Aorta (tissue), 1 donor: Measurements from ENCODE around the gene ARRDC4.

DNA sequence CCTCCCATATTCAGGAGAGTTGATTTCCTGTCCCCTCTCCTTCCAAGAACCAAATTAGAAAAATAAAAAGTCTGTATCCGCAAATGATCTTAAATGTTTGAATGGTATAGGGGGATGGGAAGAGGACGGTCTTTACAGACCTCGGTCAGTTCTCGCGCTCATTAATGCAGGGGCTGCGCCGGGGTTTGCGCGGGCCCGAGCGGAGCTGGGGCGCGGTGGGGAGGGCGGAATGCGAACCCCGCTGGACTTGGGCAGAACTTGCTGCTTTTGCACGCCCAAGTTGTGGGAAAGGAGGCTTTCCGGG is 10.9 kb downstream of the NR2F2 start:
- PRO-cap, result no peak

GRCh38 chr15:96341799-96342507 is 11.5 kb downstream of the NR2F2 start:
- PRO-cap, result no peak

- PRO-cap, result no peak
Measured at GRCh38 chr15:96350502-96350761, 19.9 kb downstream of the NR2F2 start.

DNA sequence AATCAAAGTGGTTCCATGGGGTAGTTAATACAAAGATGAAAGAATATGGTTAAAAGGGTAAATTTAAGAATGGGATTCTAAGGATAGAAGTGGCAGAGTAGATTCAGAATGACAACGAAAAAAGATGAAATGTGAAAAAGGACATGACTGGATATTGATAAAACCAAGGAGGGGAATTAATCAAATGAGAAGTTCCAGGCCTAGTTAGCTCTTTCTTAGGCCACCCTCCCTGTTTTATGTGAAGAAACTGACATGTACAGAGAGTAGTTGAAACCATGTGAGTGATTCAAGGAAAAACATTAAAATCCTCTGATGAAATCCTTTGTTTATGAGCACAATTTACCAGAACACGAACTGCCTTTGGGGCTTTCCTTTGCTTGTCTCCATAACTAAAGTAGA is 558.1 kb downstream of the NR2F2 start:
- PRO-cap, result no peak

- PRO-cap, result no peak
Measured at GRCh38 chr15:97177171-97177617, 783.3 kb upstream of the ARRDC4 start.

DNA sequence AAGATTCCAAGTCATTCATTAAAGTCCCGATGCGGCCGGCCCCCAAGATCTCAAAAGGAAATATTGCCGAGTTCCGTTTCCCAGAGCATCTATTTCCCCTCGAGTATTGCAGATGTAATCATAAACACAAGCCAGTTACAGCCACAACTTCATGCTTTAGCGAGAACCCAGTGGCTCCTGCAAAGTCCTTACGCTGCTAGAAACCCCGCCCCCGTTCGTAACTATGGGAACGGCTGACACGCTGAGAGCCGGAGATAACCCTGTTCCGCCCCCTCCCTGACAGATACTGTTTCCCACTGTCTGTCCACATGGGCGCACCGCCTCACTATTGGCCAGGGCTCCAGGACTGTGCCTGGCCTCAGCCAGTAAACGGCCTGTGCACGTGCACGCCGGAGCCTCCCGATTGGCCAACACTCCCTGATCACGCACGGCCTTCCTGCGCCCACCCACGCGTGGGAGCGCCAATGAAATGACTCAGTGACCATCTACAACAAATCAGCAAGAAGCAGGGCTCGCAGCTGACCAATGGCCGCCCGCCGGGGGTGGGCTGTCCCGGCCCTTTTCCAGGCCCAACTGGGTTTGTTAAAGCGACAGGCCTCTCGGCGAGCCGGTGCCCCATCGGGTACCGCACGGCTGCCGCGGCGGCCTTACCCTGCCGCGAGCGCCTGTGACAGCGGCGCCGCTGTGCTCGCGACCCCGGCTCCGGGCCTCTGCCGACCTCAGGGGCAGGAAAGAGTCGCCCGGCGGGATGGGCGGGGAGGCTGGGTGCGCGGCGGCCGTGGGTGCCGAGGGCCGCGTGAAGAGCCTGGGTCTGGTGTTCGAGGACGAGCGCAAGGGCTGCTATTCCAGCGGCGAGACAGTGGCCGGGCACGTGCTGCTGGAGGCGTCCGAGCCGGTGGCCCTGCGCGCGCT is at the start of gene ARRDC4:
Gene ARRDC4 (plus strand): TSS at position 590 of the 912 bp plus-strand sequence.
- PRO-cap, result unidirectional peak, minus-strand start at position 57 of the sequence

DNA sequence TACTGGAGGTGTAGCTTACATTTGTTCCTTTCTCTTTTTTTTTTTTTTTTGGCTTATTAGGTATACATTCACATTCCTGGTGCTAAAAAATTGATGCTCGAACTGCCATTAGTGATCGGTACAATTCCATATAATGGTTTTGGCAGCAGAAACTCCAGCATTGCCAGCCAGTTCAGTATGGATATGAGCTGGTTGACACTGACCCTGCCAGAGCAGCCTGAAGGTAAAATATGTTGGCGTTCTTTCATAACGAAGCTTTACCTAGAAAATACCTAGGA is 9.3 kb downstream of the ARRDC4 start:
- PRO-cap, result no peak

- PRO-cap, result no peak
Measured at GRCh38 chr15:97978579-97979159, 18.2 kb downstream of the ARRDC4 start.

DNA sequence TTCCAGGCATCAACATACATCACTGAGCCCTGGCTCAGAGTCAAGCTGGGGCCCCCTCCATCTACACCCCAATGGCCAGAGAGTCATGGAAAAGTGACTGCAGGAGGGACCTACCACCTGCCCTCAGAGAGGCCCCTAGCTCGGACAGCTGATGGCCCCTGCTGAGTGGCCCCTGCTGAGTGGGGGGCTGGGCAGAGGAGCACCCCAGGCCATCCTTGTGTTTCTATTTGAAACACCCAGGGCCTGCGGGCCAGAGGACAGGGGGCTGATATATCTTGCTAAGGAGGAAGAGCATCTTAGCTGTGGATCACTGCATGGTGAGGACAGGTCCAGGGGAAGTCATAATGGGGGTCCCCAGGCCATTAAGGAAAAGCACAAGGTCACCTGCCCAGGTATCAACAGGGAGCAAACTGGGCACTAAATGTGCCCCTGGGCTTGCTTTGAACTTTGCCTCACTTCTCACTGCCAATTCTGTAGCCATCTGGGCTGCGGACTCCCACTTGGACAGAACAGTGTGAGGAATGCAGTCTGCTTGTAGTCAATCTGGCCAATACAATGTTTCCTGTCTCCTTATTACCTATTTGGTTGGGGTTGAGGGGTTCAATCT is 21.1 kb downstream of the ARRDC4 start:
- PRO-cap, result unidirectional peak, plus-strand start at position 295 of the sequence

- PRO-cap, result no peak
Measured at GRCh38 chr15:98064533-98064732, 103.9 kb downstream of the ARRDC4 start.

DNA sequence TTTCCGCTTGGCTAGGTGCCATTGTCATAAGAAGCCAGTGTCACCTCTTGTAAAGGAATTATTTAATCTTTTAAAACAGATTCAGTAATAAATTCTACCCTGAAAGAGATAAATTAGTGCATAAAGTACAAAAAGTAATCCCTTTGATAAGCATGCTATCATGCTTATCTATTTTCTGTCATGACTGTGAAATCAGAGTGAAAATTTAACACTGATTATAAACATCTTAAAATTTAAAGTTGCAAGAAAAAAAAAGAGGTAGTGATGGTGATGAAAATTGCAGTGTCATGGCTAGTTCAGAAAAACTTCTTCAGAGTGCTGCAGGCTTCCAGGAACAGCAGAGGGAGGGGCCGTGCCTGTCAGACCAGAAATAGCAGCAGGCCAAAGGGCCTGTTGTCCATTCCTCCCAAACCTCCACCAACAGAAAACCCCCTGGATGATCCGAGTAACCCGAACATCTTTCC is 115.9 kb downstream of the ARRDC4 start:
- PRO-cap, result no peak

DNA sequence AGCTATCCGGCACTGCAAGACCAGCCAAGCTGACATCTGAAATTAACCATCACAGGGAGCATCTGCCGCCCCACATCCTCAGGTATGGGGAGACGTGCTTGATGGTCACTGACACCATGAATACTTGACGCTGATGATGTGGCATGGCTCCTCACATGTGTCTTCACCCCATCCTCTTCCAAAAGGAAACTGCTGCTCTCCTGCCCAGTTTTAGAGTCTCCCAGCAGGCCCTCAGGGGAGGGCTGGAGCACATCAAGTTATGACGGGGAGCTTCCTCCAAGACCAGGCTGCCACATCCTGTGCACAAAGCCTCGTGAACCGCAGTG is 199.5 kb downstream of the ARRDC4 start:
- PRO-cap, result no peak

DNA sequence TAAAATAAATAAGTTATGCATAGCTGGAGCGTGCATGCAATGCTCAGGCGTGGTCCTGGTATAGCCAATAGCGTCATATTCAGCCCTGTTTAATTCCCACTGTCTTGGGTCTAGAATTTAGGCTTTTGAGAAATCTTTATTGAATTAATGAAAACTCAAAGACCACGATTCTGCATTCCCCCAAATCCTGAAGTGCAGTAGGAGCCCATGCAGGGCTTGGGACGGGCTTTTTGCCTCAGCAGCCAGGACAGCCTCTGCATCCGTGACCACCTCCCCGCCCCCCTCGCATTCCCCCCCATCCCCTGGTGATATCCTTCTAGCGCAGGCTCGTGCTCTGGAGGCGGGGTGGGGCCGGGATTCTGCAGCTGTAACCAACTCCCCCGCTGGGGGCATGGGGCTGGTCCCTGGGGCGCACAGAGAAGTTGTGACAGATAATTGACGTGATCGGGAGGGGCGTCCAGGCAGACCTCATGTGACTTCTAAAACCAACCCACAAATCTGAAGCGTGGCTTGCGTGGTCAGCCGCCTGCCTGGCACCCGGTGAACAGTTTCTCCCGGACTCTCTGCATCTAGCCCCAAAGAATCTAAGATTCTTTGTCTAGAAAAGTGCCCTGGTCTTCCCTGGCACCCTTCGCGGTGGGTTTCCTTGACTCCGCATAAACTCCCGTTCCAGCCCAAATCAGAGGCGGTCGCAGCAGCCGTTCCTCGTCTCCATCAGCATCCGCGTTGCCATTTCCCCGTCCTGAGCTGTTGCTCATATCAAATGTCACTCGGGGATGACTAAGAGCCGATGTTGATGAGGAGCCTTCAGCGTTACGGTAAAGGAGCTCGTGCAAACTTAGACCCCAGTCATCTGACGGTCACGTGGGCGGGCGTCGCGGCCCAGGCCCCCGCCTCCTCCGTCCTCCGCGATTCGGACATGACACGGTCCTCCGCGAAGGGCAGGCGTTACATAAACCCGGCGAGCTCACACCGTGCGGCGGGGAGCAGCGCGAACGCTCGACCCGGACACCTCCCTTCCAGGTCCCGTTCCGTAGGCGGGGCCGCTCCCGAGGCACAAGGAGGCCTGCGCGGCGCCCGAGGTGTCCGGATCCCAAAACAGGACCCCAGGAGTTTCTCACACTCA is 100.5 kb upstream of the IGF1R start:
- PRO-cap, result bidirectional peak, plus-strand start at position 951 of the sequence, minus-strand start at position 752 of the sequence

DNA sequence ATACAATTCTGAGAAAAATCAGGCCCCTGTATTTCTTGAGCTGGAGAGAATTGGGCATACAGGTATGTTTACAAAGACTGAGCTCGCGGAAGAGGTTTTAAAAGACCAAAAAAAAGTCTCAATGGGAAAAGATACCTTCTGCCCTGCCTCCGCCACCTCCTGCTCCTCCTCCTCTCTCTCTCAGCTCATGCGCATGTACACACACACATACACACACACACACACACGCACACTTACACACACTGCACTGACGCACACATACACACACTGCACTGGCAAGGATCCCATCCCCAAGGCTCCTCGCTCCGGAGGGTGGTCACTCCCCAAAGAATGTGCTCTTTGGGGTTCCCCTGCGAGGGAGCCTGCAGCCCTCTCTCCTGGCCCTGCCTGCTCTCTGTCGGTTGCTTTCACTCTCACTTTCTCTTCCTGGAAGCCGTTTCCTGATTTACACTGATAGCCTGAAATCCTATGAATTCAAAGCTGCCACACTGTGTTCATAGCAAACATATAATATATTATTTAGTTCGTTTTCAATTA is 48.0 kb upstream of the IGF1R start:
- PRO-cap, result no peak

GRCh38 chr15:98660237-98660764 is 12.0 kb downstream of the IGF1R start:
- PRO-cap, result no peak

- PRO-cap, result no peak
Measured at GRCh38 chr15:98683065-98683867, 34.9 kb downstream of the IGF1R start.

DNA sequence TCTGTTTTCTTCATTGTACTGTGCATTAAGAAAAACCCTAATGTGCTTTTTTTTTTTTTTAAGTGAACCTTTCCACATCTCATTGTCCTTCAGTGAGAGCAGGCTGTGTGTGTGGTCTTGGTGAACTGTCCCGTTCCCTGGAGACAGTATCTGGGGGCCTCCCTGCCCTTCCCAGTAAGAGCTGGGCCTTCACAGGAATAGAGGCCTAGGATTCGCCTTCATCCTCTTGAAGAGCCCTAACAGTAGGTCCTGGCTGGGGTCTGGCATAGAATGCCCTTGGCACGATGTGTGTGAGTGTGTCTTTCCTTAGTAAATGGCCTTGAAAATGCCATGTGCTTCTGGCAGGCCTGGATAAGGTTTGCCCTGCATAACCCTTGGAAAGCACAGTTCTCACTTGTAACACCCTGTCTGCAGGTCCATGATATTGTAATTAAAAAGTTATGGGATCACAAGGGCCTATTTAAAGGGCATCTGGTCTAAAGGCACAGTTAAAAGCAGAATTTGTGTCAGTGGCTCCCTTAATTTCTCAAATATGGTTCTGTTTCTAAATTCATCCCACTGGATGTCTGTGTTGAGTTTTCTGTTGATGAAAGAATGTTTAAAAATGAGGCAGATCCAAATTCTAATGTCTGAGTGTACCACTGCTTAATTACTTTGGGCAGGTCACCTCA is 81.3 kb downstream of the IGF1R start:
- PRO-cap, result no peak

DNA sequence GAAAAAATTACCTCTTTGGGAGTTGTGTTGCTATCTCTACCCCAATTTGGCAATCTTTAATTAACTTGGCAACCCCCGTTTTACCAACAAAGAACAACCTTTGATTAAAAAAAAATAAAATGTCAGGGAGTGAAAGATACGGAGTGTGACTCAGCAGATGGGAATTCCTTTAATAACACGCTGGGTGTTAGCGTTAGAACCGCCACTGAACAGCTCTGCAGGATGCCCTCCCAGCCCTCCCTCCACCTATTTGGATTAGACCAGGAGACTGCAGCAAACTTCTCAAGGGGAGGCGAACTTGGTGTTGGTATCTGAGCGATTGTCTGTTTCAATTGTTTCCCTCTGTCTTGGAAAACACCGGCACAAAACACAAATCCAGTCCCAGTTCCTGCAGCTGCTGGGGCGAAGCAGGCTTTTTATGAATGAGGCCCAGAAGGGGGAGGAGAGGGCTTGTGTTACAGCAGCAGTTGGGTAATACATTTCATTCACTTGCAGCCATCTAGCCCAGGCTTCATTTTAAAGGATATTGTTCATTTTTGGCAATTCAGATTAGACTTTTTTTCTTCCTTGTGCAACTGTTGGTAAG is 152.2 kb downstream of the IGF1R start:
- PRO-cap, result no peak

- PRO-cap, result no peak
Measured at GRCh38 chr15:98865284-98865858, 142.2 kb downstream of the PGPEP1L start.

- PRO-cap, result unidirectional peak, minus-strand start at chr15:99005552
Measured at GRCh38 chr15:99005289-99005923, 2.2 kb downstream of the PGPEP1L start.